Measurements from ENCODE around the gene GDA.

- PRO-cap: bidirectional peak, plus-strand start at chr9:70493321, minus-strand start at chr9:70493175
Observed at GRCh38 chr9:70492866-70493490, 78.5 kb upstream of the KLF9 start.

DNA sequence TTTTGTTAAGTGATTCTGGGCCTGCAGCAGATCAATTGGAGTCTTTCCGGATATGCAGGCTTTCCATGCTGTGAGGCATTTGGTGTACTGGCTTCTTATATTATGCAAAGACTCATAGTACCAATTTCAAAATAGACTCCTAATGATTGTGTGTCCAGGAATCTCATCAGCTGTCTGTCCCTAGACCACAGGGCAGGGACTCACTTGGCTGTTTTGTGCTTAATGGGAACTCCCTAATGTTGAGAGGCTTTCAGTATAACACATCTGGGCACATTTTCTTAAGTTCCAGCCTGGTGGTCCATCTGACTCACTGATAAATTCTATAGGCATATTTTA is 180.1 kb upstream of the KLF9 start:
- PRO-cap: no peak

DNA sequence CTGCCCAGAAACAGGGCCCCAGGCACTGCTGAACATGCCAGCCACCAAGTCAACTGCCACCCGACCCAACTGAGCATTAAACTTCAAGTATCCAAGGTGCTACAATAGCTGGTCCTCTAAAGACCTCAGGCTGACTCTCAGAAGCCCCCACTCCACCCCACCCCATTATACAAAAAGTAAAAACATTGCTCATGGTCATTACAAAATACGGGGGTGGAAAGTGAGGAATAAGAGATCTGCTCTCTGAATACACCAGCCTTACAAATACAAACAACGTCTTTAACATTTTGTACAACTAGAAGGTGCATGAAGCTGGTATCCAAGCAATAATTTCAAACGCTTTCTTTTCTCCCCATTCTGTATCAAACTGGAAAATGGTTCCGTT is 83.6 kb downstream of the CEMIP2 start:
- PRO-cap: no peak

GRCh38 chr9:71689867-71690336 is 78.4 kb downstream of the CEMIP2 start:
- PRO-cap: no peak

- PRO-cap: no peak
Observed at GRCh38 chr9:71697260-71697611, 71.1 kb downstream of the CEMIP2 start.

DNA sequence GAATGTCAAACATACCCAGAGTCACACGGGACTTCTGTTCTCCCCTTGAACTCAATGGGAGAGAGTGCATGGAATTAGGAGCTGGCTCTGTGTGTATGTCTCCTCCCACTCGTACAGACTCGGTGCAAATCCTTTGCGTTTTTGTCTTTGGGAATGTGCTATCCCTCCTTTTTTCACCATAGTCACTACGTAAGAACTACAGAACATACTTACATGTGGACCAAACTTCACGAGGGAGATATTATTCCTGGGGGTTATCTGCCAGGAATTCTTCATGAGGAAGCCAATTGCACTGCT is 56.5 kb downstream of the CEMIP2 start:
- PRO-cap: no peak

DNA sequence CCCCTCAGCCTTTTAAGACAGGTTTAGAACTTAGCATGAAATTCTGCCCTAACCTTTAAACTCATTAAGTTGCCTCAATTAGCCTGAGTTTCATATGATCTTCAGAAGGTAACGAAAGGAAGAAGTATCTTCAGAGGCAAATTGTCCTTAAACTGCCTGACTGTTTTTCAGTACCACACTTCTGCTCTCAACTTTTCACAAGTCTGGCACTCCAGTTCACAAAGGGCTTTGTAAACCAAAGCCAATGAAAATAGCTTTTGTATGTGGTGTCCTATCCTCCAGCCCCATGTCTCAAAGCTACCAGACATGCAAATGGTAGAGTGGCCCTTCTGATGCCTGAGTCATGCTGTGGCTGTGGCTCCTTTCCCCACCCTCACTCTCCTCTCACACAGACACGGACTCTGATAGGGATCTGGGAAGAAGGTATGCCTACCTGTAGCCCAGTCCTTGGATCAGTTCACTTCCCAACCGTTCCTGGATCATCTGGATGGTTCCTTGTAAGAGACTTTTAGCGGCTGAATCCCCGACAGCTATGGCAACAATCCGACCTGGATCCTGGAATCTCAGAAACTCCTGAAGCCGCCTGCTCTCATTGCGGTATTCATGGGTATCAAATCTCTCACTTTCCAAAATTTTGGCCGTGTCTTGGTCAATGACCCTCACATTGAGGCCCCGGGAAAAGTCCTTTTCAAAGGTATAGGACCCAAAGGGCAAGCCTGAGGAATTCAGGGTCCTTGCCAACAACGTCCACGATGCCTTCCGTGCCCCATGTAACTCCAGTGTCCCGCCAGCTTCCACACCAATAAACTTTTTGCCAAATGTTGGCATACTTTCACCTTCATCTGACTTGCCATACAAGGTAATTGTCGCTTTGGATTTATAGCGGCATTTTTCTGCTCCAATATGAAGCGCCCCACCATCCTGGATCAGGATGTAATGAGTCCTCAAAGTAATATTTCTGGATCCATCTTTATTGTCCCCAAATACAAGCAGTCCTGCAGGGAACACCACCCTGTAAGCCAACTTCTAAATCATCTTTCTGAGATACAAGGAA is 23.4 kb downstream of the CEMIP2 start:
- PRO-cap: no peak

DNA sequence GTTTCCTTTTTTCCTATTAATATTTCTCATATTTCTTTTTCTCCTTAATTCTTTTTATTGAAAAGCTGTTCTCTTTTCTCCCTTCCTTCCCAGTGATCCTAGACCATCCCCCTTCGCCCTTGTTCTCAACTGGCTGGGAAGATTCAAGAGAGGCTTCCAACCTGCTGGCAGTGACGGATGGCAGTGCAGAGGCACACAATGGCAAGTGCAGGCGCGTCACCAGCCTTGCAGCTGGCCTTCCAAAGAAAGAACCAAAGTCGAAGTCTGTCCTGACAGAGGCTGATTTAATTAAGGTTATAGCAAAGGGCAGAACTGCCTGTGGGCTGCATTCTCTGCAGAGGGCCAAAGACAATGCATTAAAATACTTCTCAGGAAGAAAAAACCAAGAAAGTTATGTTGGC is 7.4 kb downstream of the CEMIP2 start:
- PRO-cap: no peak

DNA sequence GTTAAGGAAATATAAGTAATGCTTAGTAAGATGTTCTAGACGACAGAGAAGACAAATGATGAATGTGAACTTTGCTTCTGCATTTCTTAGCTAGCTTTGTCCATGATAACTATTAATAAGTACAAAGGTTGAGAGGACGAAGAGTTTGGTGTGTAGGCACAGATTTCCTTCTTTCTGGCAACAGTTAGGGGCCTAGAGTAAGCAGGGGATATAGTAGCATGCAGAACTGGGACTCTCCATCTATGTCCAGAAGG is 33.7 kb downstream of the C9orf85 start:
- PRO-cap: no peak

DNA sequence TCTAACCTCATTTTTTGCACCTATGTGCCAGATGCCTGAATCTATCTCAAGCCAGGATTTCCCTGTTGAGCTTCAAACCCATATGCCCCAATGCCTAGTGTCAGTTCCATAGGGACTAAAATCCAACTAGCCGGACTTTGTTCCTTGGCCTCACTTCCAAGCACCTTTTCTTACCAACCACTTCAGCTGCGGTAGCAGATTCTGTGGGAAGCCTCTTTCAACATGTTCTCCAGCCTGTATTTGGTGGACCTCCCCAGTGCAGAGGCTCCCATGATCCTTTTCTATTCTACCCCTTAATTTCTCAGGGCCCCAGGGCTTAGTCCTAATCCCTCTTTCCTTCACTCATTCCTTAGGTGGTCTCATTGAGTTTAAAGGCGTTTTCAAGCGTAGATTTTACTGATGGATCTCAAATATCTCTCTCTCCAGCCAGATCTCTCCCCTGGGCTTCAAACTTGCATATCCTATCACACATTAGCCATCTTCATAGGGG is 17.4 kb downstream of the C9orf57 start:
- PRO-cap: no peak

- PRO-cap: no peak
Observed at GRCh38 chr9:72149117-72150157, at the start of gene GDA. Gene GDA, plus strand, starts transcription at chr9:72149440.

GRCh38 chr9:72347945-72348364 is 17.1 kb downstream of the ZFAND5 start:
- PRO-cap: no peak

- PRO-cap: no peak
Observed at GRCh38 chr9:72355305-72355763, 9.7 kb downstream of the ZFAND5 start.

DNA sequence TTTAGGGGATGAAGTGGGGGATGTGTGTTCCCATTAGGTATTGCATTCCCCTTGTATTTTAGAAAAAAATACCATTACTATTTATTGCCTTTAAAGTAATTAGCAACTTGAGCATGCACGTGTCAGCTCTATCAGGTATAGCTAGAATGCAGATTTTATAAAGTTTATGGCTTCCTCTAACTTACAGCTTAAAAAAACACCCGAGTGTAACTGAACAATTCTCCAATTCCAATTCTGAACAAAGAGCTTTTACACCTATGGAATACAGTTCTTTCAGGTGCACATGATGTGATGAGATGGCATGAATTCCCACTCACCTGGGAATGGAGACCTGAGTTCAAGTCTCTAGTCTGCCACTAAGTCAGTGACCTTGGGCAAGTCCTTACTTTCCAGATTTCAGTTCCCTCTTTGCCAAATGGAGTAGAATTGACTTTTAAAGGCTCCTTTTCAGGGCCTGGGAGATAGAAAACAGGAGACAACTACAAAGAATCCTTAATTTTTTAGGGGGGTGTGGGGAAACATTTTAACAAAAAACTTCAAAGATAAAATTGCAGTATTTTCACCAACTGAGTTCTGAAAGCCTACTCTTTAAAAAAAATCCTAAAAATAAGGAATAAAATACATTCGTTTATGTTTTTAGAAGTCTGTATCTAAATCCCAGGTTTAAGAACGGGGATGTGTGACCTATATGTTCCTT is 1.7 kb downstream of the ZFAND5 start:
- PRO-cap: no peak

- PRO-cap: no peak
Observed at GRCh38 chr9:72424034-72424667, 59.1 kb upstream of the ZFAND5 start.

- PRO-cap: bidirectional peak, plus-strand start at chr9:72527625, minus-strand start at chr9:72527480
Observed at GRCh38 chr9:72526939-72528267, 6.0 kb downstream of the TMC1 start.

DNA sequence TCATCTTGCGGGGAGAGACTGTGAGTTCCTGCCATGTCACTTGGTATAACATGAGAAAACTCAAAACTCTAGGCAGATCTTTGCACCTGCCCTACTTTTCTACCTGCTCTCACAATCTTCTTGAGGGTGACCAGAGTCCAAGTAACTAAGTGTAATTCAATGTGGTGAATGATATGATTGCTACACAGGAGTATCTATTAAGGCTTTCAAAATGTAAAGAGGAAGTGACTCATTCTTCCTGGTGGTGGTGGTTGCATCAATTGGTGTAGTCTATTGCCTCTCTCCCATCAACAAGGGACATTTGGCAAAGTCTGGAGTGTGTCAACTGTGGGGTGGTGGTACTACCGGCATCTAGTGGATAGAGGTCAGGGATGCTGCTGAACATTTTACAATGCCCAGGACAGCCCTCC is 65.3 kb downstream of the TMC1 start:
- PRO-cap: no peak

- PRO-cap: no peak
Observed at GRCh38 chr9:72949093-72949362, 3.8 kb downstream of the ALDH1A1 start.

DNA sequence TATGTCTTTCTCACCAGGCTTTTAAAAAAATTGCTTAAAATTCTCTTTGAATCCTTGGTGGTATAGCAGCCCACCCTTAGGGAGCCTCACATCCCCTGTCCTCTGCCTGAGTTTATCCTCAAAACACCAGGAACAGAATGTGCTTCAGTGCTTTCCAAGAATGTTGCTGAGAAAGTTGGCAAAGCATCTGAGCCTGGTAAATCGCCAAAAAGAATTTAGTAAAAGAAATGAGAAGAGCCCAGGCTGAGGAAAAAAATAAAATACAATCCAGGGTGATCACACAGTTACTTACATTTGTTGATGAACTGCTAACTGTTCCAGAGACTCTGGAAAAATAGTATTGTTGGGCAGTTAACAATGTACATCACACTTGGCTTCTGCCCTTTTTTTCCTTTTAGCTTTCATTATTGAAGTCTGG is 86.4 kb upstream of the ALDH1A1 start:
- PRO-cap: no peak

- PRO-cap: bidirectional peak, plus-strand start at chr9:73153313, minus-strand start at chr9:73153046
Observed at GRCh38 chr9:73152859-73153648, 1.4 kb downstream of the ANXA1 start.

Data from cardiac septum (tissue), 1 donor.